Trachea (tissue), 1 donor: ENCODE data around the gene ABCC9.

- PRO-cap, result no peak
Observed at GRCh38 chr12:19493657-19494065, 54.4 kb downstream of the AEBP2 start.

DNA sequence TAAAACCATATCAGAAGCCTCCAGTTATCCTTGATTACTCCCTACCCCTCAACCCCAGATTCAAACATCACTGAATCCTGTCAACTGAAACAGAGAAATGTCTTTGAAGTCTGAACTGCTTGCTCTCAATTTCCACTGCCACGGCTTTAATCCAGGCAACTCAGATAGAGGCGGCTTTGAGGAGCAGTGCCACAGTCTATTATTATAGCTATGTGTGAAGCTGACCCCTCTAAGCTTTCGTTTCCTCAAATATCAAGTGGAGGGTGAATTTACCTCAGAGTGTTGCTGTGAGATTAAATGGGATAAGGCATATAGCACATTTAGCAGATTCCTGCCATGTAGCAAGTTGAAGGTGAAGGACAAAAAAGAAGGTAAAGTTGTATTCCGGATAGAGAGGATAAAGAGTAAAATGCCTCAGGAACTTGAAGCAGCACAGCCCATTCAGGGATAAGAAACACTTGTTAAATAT is 48.9 kb upstream of the PDE3A start:
- PRO-cap, result no peak

DNA sequence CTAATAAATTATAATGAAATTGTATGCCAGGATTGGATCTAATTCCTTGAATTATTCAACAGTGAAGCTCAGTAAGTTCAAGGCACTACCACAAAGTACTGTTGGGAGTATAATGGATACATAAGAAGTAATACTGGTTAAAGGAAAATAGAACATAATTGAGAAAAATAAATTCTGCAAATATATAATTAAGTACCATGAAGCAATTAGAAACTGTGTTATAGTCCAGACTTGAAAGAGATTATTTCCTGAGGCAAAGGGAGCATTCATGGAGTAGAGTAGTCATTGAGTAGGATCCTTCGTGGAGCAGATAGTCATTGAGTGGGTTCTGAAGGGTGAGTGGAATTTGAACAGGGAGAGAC is 72.6 kb downstream of the PDE3A start:
- PRO-cap, result no peak

DNA sequence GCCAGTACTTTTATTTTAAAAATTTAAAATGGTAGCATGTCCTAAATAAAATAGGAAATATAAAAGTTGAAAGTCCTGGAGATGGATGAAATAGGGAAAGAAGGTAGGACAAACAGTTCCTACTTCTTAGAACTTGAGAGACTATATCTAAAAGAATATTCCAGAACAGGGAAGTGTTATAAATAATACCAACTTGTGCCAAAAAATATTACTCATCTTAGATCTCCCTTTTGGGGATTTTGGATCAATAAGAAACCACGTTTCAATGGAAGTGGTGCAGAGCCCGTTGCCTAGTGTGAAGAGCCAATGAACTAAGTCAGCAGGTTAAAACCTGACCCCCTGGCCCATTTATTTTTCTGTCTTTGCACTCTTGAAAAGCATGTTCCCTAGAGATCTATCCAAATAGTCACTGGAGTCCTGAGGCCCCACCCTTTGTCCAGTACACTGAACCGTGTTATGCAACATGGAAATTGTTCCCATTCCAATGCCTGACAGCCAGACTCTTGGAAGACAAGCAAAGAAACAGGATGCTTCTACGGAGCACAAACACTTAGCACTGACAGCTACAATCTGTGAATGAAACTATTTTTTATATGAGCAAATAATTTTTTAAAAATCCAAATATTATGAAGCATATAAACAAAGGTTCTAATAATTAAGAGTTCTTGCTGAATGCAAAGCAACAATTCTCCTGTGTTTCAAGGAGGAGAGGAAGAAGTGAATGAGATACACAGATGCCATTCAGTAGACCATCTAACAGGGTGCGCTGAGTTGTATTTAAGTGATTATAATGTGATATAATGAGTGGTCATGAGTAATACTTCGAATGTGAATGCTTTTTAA is 97.6 kb downstream of the PDE3A start:
- PRO-cap, result no peak

GRCh38 chr12:21336573-21336899 is 1.8 kb upstream of the SLCO1A2 start:
- PRO-cap, result no peak

- PRO-cap, result no peak
Observed at GRCh38 chr12:21676609-21677089, 19.0 kb upstream of the LDHB start.

- PRO-cap, result no peak
Observed at GRCh38 chr12:21850197-21851077, 75.9 kb upstream of the KCNJ8 start.

- PRO-cap, result unidirectional peak, plus-strand start at chr12:21941069; unidirectional peak, plus-strand start at chr12:21941343; unidirectional peak, minus-strand start at chr12:21941423
Observed at GRCh38 chr12:21940510-21941584, at the start of gene ABCC9. Gene ABCC9 (minus strand): TSS chr12:21941426.

DNA sequence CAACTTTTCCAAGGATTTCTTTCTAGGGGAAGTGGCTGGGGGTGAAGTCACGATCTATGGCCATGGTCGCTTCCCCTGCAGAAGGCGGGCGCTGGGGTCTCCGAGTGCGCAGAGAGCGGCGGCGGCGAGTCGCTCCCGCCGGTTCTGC is 215 bp downstream of the ST8SIA1 start:
- PRO-cap, result no peak

DNA sequence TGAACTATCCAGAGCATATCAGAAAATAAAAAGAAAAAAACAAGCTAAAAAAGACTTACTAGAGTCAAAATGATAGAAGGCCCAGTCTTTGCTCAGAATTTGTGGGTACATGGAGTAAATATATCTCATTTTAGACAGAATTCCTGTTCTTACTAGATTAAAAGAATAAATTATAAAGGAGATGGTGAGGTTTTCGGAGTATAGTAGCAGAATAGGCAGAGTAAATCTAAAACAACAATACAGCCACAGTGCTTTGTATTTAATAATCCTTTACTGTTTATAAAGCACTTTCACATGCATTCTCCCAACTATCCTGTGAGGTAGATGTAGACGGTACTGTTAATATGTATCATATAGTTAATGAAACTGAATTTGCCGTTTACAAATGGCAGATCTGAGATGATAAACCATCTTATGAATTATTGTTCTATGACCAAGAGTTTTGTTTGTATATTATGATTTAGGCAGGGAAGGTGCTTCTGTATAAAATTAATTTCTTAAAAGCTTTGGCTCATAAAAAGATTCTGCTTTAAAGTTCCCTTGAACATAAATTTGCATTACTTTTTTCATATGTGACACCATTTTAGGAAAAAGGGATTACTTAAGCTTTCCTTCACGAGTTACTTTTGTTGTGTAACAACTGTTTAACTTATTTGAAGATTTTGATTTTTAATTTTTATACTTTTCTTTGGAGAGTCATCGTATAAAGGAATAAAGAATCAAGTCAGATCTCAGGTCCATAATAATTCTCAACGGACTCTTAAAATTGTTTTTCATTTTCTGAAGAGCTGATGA is 3.1 kb downstream of the ETNK1 start:
- PRO-cap, result no peak

- PRO-cap, result no peak
Observed at GRCh38 chr12:23585667-23586367, 363.7 kb downstream of the SOX5 start.

DNA sequence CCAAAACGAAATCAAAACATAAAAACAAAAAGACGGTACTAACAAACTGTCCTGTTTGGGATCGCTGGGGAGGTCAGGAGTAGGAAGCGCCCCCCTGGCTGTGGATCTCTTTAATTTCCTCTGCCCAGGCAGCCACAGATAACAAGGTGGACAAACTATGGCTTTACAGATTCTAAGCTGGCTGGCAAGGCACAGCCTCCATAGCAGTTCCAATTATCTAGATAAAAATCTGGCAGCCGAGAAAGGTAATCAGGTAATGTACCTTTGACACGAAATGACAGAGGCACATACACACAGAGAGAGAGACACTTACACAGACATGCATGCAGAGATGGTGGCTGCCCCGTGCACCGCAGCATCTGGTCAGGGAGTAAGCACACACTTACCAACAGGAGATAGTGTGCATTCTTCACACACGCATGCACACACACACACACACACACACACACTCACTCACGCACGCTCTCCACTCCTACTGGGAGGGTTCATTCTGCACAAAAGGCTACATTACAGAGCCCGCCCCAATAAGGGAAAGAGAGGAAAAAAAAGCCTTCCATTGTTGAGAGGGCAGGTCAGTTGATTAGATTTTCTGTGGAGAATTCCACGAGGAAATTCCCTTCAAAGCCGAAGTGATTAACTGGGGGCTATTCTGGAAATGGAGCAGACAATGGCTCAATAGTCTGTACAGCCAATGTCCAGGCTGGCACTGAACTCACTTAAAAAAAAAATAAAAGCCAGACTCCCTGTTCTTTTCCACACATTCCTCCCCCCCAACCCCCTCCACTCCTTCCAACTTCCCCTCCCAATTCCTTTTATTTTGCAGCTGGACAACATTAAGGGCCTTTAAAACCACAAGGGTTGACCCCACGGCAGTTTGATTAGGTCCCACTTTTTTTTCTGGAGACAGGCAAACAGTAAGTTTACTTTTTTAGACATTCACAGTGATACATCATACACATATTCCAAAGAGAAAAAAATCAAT is 1.4 kb upstream of the SOX5 start:
- PRO-cap, result no peak

GRCh38 chr12:24561204-24562270 is 387.4 kb downstream of the BCAT1 start:
- PRO-cap, result bidirectional peak, plus-strand start at chr12:24562228, minus-strand start at chr12:24562126

- PRO-cap, result no peak
Observed at GRCh38 chr12:24902464-24902959, 46.4 kb downstream of the BCAT1 start.

DNA sequence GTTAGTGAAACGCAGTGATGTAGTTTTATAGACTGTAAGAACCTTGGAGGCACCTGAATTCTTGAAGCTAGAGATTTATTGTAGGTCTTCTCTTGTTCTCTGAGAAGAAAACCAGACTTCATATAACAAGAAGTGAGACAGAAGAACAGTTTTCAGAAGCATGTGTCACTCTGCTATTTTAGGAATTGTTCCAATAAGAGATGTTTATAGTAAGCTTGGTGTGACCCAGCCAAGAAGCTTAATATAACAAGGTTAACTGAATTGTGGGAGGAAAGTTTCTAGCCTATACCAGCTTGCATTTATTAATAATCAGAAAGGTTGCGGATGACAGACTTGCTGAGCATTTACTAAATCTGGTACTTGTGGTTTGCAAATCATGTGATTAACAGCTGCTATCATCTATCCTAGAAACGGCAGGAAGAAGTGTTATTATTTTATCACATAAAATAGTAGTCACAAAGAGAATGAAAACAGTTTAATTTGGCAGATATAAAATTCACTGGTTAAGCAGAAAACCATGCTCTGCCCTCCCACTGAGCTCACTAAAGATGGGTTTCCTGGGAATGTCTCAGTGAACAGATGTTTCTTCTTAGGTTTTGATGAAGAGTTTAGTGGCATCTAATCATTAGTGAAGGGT is 49.2 kb upstream of the BCAT1 start:
- PRO-cap, result no peak

DNA sequence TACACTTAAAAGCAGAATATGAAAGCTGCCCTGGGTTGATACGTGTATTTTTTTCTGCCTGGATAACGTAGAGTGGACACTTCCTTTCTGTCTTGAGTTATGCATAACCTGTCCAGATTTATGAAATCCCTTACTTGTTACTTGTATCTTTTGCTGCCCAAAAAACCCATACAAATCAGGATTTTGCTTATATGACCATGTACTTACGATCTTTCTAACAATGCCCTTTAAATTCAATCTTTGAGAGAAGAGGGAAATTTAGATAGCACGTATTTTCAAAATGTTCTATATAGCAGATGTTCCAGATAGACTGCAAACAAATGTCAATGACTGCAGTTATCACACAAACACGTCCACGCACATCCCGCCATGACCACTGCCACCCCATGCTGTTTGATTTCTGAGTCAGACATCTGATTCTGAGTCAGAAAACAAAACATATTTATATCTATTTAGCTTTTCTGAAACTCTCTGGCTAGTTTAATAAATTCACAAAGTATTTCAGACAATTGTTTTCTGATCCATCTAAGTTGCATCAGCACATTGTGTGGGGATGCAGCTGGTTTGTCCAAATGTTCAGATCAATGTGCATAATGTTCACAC is 2.2 kb downstream of the IRAG2 start:
- PRO-cap, result no peak

GRCh38 chr12:25322316-25322654 is 71.6 kb upstream of the KRAS start:
- PRO-cap, result no peak

- PRO-cap, result no peak
Observed at GRCh38 chr12:25692485-25692998, 139.5 kb upstream of the LMNTD1 start.

- PRO-cap, result no peak
Observed at GRCh38 chr12:25757389-25757754, 201.1 kb upstream of the RASSF8 start.

- PRO-cap, result no peak
Observed at GRCh38 chr12:25962922-25963888, 4.7 kb downstream of the RASSF8 start.